Heart right ventricle (tissue), 2 donors: Measurements from ENCODE around the gene MTCH1.

- PRO-cap, 2 experiments = no peak in any of the 2 experiments
These were observed 21.0 kb upstream of the MAPK13 start for GRCh38 chr6:36108987-36110026.

DNA sequence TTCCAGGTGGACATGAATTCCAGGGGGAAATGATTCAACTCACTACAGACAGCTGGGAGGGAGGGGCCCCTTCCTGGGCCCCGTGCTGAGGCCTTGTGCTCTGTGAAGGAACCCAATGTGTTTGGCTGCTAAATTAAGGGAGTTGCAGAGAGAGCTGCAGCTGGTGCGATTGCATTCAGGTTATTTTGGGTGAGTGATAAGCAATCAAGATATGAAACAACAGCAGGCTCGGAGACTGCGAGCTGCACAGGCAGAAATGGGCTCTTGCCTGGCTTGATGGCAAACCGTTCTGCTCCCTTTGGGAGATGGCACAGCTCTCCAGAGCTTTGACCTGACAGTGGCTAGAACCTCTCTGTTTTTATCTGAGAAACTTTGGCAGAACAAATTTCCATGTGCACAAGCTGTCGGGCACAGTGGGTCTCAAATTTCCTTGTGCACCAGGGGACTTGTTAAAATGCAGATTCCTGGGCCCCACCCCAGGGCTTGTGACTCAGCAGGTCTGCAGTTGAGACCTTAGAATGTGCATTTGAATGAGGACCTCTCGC, 9.8 kb downstream of the MAPK13 start:
- PRO-cap, 2 experiments = no peak in any of the 2 experiments

DNA sequence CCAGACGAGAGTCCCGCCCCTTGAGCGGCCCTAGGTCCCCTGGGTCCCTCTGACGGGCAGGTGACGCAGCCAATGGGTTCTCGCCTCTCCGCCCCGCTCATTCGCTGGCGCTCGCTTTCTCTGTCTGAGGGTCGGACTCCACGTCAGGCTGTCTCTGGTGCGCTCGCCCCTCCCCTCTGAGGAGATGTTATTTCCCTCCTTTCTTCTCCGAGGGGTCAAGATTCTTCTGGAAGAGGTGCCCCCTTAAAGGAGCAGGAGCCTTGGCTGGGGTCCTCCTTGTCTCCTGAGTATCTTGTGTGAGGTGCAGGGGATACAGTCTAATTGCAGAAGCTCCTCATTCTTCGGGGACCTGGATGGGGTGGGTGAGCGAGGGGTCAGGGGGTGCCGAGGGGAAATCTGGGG, 720 bp downstream of the BRPF3 start:
- PRO-cap, 2 experiments = peak in 2 of 2 experiments; most common plus-strand start position 134 of the sequence (in 2)

- PRO-cap, 2 experiments = no peak in any of the 2 experiments
These were observed 4.4 kb downstream of the BRPF3 start for GRCh38 chr6:36200472-36201766.

- PRO-cap, 2 experiments = peak in 1 of 2 experiments; most common plus-strand start chr6:36334581 (in 1); most common minus-strand start chr6:36334531 (in 1)
These were observed 2.0 kb downstream of the BNIP5 start for GRCh38 chr6:36334273-36335582.

- PRO-cap, 2 experiments = no peak in any of the 2 experiments
These were observed 2.4 kb upstream of the BNIP5 start for GRCh38 chr6:36339026-36339483.

DNA sequence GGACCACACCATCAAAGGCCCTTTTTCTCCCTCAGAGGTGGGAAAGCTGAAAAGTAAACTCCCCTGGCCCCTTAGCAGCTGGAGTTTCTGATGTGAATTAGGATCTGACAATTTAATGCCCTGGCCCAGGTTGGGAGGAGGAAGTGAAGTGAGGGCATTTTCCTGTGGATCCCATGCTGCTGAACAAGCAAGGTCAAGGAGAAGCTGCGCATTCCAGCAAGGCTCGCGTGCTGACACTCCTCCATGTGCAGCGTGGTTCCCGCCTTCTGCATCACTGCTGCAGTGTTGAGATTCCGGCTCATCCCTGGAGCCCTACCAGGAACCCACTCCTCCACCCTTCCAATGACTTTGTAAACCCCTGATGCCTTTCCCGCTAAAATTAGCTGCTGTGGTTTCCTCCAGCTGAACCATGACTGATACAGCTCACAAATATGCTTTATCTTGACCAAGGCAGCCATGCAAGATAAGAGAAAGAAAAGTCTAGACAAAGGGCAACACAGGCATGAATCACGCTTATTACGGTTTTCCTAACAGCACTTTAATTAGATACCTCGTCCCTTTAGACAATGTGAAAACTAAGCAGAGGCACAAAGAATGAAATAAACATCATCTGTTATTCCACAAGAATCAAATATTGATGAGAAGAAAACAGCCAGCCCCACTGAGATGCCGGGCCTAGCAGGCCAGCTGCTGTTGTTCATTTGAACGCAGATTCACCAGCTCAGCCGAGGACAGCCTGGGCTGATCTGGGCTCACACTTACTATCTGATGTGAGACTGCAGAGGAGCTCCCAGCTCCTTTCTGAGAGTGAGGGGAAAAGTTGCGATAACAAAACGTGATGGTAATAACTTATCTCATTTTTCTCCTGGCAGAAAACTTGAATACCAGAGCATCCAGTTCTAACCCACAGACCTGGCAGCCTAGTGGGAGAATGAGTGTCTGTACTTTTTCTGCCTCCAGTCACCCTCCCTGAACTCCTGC, 14.2 kb upstream of the BNIP5 start:
- PRO-cap, 2 experiments = no peak in any of the 2 experiments

- PRO-cap, 2 experiments = no peak in any of the 2 experiments
These were observed 16.3 kb downstream of the SRSF3 start for GRCh38 chr6:36610189-36611154.

GRCh38 chr6:36624837-36625510, 30.8 kb downstream of the SRSF3 start:
- PRO-cap, 2 experiments = peak in 1 of 2 experiments; most common plus-strand start chr6:36625308 (in 1); most common minus-strand start chr6:36625045 (in 1)

DNA sequence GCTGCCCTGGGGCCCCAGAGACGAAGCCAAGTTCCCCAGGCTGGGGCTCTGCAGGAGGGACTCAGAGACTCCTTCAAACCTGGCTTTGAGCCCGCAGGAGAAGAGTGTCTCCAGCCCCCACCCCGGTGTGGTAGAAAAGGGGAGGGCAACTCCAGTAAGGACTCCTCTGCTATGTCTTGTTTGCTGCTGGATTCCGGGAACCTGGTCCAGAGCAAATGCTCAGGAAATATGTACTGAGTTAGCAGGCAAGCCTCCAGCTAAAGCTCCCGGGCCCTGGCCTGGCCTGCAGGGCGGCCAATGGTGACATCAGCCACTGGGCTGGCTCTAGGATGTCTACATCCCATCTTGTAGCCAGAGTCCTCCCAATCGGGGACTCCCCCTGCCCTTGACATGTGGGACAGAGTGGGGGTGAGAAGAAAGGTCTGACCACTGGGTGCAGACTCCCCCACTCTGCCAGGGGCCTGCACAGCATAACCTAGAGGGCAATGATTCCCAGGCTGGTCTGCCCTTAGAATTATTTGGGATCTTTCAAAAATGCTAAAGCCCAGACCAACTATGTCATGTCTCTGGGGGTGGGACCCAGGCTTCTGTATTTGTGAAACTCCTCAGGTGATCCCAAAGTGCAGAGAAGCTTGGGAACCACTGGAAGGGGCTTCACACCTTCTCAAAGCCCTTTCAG, 38.1 kb downstream of the RAB44 start:
- PRO-cap, 2 experiments = peak in 2 of 2 experiments; most common plus-strand start position 236 of the sequence (in 1); most common minus-strand start position 203 of the sequence (in 2)

- PRO-cap, 2 experiments = no peak in any of the 2 experiments
These were observed 55.5 kb downstream of the RAB44 start for GRCh38 chr6:36753142-36753557.

DNA sequence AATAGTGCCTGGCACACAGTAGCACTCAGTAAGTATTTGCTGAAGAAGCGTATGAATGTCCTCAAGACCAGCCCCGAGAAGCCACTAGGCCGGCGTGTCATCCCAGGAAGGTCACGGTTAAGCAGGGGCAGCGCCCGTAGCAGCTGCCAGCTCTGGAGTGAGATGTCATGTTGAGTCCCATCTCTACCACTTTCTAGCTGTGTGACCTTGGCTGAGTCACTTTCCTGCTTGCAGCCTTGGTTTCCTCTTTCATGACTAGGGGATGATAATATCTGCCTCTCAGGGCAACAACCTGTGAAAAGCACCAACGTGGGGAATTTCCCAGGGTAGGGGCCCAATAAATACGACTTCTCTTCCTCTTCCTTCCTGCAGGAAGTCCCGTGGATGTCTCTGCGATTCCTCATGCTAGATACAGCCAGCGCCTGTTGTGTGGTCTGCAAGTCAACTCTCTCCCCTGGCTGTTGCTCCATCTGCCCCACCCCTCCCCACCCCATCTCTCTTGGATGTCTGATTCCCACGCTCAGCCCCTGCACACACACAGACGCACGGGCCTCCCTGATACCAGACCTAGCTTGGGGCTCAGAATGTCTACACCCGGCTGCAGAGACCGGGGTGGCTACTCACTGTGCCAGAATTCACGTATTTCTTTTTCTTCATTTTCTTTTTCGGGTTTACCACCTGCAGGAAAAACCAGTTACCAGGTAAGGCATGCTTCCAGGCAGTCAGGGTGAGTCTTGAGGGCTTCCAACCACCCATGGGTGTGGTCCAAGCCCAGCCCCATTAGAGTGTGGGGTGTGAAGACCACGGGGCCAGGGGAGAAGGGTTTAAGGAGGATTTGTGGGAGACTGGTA, 58.2 kb downstream of the RAB44 start:
- PRO-cap, 2 experiments = no peak in any of the 2 experiments

DNA sequence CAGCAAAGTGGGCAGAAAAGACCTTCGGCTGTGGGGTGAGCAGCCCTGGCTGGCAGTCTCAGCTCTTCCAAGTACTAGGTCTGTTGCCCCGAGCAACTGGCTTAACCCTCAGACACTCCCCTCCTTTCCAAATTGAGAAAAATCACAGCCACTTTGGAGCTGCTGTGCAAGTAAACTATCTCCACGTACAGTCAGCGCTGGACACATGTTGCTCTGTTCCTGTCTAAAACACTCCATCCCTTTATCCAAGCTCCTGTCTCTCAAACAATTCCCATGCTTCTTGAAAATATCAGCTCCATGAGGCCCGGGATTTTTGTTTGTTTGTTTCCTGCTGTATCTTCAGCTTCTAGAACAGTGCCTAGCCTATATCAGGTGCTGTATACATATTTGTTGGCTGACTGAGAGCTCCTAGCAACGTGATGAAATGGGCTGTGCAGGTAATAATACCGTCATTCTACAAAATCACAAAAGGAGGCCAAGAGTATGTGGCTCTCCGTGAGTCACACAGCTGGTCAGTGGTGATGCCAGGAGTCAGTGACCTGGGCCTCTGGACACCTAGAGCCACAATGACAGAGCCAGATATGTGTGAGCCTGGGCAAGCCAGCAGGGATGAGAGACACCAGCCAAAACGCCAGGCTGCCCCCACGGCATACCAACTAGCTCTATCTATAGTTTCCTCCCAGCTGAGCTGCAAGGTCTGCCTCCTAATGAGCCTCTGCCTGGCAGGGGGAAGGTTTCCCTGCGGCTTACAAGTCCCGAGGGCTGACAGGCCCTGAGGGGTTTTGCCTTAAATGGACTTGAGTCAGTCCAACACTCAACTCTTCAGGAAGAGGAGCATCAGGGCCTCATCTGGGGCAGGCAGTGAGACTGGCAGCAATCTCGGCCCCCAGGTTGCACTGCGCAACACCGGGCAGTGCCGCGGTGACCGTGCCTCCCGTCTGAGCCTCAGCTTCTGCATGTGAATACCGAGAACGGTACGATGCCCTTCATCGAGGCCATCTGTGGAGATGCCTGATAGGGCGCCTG, 70.1 kb downstream of the CPNE5 start:
- PRO-cap, 2 experiments = no peak in any of the 2 experiments

DNA sequence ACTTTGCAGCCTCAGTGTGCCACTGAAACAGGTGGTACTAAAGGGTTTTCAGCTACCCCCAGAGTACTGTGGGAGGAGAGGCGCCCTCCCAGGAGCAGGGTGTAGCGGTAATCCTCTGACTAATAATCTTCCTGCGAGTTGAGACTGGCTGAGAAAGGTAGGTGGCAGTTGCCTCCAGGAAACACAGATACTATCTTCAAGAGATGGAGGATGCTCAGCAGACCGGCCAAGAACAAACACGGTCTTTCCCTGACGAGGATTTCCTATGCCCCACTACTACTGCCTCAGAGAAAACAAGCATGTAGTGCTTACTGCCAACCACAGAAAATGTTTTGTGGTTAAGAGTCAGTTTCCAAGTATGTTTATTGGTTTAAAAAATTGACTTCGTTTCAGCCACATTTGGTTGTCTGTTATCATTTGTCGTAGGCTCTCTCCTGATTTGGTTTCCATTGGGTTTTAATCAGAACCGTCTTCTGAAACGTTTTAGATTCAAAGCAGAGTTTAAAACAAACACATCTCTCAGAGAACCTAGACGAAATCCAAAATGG, 26.9 kb downstream of the C6orf89 start:
- PRO-cap, 2 experiments = no peak in any of the 2 experiments

DNA sequence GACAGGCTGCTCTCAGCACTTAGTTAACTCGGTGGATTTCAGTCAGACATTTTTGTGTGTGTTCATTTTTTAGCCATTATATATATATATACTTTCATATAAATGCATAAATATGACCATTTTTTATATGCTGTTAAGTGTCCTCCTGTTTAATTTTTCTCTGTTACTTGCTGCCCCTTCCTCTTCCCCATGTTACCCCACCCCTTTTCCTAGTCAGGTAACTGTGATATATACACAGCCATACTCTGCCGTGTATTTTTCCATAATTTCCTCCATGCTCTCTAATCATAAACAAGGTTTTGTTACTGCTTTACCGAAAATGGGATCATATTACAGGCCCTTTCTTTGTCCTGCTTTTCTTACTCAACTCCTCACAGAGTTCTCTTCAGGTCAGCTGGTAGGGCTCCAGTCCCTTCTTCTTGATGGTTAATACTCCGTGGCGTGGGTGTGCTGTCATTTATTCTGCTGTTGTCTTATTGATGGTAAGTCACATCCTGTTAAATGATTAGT, 25.1 kb upstream of the PI16 start:
- PRO-cap, 2 experiments = no peak in any of the 2 experiments

DNA sequence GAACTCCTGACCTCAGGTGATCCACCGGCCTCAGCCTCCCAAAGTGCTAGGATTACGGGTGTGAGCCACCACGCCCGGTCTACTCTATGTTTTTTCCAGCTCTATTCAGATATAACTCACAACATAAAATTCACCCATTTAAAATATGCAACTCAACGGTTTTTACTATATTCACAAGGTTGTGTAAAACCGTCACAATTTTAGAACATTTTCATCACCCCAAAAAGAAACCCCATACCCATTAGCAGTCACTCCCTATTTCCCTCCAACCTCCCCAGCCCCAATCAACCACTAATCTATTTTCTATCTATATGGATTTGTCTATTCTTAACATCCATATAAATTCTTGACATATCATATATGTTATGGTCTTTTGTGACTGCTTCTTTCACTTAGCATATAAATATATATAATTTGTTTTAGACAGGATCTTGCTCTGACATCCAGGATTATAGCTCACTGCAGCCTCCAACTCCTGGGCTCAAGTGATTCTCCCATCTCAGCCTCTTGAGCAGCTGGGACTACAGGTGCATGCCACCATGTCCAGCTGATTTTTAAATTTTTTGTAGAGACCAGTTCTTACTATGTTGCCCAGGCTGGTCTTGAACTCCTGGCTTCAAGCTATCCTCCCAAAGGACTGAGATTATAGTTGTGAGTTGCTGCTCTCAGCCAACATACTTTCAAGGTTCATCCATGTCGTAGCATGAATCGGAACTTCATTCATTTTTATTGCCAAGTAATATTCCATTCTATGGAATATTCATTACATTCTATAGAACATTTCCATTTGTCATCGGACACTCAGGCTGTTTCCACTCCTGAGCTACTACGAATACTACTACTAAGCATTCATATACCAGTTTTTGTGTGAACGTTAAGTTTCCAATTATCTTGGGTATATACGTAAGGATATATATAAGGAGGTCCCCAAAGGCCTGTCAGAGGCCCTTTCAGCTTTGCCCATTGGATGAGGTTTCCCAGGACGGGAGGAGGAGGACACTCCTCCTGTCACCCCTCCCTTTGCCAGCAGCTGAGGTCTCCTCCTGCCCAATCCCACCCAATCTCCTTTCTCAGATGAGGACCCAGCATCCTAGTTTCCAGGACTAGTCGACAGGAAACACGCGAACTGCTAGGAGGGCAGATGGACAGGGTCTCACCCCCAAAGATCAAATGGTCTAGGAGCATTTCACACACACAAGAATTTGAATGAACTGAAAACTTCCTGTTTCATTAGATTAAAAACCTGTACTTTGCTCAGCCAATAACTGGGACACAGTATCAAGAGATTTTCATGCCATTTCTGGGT, 11.5 kb downstream of the PI16 start:
- PRO-cap, 2 experiments = no peak in any of the 2 experiments

- PRO-cap, 2 experiments = no peak in any of the 2 experiments
These were observed 13.9 kb downstream of the PI16 start for GRCh38 chr6:36968020-36969197.

- PRO-cap, 2 experiments = no peak in any of the 2 experiments
These were observed 14.8 kb downstream of the PI16 start for GRCh38 chr6:36969198-36969840.

DNA sequence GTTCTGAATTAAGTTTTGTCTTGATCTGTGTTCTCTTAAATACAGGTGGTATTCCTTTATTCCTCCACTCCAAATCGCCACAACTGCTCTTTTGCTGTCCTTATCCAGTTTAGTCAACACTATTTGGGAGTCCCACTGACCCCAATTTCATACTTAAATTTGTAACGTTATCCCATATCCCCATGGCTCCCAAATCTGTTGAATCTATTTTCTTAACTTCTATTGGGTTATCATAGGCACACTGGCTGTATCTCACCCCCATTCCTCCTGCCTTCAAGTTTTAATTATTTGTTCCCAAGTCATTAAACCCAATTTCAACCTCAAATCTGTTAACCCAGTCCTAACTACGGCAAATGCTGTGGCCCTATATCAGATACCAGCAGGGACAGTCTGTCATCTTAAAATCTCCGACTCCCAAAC, 2.7 kb downstream of the MTCH1 start:
- PRO-cap, 2 experiments = no peak in any of the 2 experiments

DNA sequence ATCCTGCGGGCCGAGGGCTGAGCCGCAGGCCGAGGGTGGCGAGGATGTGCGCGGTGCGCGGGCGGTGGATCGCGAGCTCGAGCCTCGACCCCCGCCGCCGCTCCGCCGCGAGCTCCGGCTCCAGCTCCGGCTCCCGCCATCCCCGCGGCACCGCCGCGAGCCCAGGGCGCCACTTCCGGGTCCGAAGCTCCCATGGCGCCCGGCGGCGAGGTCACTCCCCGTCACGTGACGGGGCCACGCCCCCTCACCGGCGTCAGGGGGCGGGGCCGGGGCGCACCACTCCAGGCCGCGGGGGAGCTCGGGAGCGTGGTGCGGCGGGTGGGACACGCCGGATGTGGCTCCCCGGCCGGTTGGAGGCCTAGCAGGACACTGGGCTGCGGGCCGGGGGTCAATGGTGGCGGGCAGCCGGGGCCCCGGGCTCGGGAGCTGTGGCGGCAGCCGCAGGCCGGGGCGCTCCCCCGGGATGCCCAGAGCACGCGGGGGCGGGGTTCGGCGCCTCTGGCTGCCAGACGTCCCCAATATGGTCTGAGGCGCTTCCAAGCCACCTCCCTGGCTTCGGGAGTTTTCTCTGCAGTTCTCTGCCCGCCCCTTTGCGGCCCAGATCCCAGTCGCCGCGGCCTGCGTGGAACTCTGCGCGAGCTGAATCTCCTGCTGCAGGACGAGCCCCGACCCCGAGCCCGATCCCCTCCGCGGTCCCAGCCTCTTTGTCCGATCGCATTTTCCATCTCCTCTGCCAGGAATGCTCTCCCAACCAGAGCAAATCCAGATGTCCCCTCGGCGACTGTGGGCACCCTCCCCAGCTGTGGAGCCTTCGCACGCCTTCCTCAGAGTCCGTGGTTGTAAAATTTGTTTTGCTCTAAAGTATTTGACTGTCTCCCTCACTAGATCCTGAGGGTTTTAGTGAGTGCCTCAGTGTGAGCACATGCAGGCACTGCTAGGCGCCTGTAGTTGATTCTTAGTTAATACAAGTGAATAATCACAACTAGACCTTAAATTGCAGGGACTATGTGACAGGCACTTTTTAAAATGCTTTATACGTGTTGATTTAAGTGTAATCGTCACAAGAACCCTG, at the start of gene MTCH1:
TSS of gene MTCH1 (minus strand) at position 217 of the 1,072 bp plus-strand sequence.
- PRO-cap, 2 experiments = peak in 2 of 2 experiments; most common plus-strand start position 326 of the sequence (in 1); most common minus-strand start position 168 of the sequence (in 2)